ENCODE data around the gene RASA1.

- PRO-cap: no peak
Observed at GRCh38 chr5:83539962-83540512, 68.5 kb downstream of the VCAN start.

- PRO-cap: no peak
Observed at GRCh38 chr5:83545252-83545864, 73.8 kb downstream of the VCAN start.

DNA sequence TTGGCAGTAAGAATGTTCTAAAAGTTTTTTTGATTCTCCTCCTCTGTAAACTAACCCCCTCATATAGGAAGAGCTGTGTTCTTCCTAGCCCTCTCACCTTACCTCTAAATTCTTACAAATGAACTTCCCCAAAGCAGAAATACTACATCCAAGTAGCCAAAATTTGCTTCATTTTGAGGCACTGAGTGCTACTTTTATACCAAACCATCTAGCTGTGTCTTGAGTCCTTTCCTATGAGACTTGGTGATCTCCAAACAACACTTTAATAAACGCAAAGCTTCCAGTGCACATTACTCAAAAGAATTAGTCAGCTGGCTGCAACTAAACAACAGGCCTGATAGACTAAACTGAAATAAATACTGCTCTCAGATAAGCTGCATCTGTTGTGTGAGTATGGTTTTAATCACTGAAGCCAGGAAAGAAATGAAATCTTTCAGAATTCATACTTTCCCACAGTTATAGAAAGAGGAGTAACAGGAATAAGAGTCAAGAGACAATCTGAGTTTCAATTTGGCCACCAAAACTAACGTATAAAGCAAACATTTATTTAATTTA is 80.3 kb downstream of the VCAN start:
- PRO-cap: no peak

DNA sequence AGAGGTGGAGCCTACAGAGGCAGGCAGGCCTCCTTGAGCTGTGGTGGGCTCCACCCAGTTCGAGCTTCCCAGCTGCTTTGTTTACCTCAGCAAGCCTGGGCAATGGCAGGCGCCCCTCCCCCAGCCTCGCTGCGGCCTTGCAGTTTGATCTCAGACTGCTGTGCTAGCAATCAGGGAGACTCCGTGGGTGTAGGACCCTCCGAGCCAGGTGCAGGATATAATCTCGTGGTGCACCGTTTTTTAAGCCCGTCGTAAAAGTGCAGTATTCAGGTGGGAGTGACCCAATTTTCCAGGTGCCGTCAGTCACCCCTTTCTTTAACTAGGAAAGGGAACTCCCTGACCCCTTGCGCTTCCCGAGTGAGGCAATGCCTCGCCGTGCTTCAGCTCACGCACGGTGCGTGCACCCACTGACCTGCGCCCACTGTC is 78.4 kb upstream of the HAPLN1 start:
- PRO-cap: no peak

GRCh38 chr5:84885784-84886292 is 501.2 kb upstream of the EDIL3 start:
- PRO-cap: no peak

- PRO-cap: no peak
Observed at GRCh38 chr5:85663371-85664051, 954.2 kb upstream of the COX7C start.

- PRO-cap: no peak
Observed at GRCh38 chr5:86461145-86461574, 156.6 kb upstream of the COX7C start.

DNA sequence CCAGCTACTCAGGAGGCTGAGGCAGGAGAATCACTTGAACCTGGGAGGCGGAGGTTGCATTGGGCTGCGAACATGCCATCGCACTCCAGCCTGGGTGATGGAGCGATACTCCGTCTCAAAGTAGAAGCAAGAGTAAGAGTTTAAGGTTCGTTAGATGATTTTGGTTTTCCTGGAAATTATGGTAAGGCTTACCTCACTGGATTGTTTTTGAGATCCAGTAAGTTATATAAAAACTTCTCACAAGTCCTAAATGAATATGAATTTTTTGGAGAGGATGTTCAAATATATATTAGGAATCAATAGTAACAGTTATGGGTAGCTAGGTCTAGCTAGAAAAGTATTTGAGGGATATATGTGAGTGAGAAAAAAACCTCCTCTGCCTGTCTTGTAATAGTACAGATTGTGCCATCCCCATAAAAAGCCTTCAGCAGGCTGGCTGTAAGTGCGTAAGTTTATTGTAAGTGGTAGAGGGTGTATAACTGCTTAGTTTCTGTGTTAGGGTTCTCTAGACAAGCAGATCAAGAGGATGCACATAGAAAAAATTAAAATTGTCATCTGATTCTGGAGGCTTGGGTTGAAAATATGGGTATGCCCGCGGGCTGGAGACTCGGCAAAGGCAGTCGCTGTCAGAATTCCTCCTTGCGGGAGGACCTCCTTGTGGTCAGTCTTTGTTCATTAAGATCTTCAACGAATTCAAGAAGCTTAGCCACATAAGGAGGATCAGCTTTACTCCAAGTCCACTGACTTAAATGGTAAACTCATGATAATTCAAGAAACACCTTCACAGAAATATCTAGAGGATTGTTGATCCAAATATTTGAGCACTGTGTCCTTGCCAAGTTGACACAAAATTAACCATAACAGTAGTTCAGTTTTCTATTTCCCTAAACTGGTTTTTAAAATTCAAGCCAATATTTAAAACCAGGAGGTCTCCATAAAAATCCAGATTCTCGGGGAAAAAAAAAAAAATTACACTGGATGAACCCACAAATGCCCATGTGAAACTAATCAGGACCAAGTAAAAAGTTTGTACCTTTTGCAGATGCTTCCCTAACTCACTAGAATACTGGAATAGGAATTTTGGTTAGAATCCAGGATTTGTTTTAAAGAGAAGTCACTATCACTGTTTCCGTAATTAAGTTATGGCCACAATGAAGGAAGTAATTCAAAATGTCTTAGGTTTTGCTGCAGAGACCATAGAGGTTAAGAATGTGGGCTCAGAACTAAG is 4.8 kb downstream of the COX7C start:
- PRO-cap: no peak

DNA sequence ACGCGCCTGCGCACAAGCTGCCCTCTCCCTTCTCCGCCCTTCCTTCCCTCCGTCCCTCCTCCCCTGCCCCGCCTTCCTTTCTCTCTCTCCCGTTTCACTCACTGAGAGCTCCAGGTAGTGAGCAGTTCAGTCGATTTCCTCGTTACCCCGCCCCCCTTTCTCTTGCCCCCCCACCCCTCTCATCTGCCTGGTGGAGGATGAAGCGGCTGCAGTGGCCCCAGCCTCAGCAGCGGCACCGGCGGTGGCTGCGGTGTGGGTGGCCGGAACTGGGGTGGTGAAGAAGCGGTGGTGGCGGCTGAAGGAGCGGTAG is at the start of gene RASA1:
TSS of gene RASA1 (plus strand) at position 97 of the 310 bp plus-strand sequence.
- PRO-cap: bidirectional peak, plus-strand start at position 277 of the sequence, minus-strand start at position 103 of the sequence

GRCh38 chr5:87299584-87300275 is 32.0 kb downstream of the RASA1 start:
- PRO-cap: no peak

DNA sequence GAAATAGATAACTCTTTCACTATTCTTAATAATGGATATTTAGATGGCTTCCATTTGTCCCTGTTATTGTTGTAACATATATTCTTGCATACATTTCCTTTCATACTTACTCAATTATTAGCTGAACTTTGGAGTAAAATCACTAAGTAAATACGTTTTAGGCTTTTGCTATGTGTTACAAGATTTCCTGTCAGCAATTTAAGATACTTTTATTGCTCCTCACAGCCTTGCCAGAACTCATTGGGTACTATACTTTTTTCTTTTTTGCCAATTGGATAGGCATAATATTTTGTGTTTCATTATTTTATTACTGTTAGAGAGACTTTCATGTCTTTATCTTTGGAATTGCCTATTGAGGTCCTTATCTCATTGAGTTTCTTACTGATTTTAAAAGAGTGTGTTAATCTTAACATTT is 26.9 kb downstream of the CCNH start:
- PRO-cap: no peak

GRCh38 chr5:87392175-87392929 is 20.4 kb downstream of the CCNH start:
- PRO-cap: no peak

GRCh38 chr5:87400879-87401371 is 11.8 kb downstream of the CCNH start:
- PRO-cap: no peak

DNA sequence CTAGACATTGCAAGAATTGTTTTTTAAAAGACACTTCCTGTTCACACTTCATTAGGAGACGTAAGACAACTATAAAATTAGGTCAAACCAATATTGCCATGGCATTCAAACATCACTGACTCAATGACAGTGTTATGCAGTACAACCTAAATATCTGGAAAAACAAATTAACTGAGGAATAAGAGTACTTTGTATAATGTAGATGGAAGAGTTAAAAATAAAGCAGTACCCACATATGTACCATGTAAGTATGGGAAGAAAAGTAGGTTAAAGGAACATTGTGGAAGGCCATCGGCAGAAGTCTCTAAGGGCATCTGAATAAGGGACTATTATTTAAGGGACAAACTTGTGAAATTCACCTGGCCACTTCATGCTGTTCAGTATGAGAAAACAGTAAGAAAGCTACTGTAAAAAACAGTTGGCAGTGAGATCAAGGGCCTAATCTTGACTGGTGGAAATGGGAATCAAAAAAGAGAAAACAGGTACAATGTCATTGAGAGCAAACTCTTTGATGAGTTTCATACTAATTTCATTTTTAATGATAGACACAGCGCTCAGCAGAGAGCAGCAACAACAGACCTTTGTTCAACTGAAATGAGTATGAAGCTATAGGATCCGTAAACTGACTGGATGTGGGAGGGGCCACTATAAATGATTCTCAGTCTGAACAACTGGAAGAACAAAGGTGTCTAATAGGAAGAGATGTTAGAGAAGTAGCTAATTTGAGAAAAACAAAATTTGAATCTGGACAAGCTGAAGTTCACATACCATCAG is 4.2 kb downstream of the CCNH start:
- PRO-cap: no peak

DNA sequence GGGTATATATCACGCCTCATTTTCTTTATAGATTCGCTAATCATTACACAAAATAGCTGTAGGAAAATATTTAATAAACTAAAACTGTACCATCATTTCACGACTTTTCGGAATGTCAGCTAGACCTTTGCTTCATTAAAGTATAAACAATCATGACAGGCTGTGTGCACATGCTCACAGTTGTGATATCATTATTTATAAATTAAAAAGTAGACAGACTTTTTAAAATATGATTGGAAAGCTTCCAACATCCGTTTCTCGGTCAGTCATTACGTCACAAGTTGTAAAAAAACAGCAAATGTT is 1.3 kb downstream of the CCNH start:
- PRO-cap: no peak

DNA sequence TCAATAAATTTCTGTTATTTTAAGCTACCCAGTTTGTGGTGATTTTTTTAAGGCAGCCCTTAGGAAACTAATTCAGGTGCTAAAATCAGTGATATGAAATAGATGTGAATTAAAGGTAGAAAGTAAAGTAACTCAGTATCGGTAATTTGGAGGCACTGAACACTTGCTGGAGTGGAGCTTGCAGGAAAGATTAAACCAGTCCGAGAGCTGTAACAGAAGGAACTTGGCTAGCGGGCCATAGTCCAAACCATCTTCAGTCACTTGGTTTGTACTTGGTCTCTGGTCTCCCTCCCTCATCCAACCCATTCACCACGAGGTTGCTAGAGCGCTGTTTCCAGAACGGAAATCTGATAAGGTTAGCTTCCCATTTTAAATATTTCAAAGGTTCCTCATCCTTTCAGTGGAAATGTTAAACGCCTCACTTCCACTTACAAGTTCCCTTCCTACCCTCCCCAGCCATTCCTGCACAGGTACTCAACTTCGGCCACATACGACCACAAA is 925 bp downstream of the CCNH start:
- PRO-cap: no peak

GRCh38 chr5:88285652-88286221 is 17.1 kb upstream of the TMEM161B start:
- PRO-cap: no peak

DNA sequence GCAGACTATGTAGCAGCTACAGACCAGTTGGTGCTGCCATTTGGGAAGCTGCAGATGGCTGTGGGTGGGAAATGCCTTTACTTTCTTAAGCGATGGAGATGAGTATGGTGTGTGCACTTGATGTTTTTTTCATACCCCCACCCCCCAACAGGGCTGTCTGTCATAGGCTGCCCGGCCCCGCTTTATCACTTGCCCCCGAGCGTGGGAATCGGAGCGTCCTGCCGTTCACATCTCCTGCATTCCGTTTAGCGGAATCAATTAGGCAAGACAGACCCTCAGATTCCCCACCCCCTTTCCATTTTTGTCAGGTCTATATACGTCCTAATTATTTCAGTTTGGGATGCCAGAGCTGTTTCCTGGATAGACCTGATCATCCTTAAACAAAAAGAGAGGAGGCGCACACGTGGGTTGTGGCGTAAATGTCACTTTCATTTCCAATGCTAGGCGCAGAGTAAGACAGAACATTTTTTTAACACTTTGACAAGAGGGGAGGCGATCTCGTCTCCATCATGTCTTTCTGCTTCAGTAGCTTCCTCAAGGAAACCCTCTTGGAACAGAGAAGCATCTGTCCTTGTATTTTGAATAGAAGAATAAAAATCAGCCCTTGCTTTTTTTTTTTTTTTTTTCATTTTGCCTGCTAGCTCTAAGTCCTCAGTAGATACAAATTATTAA is 217.2 kb downstream of the MEF2C start:
- PRO-cap: no peak

- PRO-cap: no peak
Observed at GRCh38 chr5:88674670-88675539, 208.1 kb downstream of the MEF2C start.

DNA sequence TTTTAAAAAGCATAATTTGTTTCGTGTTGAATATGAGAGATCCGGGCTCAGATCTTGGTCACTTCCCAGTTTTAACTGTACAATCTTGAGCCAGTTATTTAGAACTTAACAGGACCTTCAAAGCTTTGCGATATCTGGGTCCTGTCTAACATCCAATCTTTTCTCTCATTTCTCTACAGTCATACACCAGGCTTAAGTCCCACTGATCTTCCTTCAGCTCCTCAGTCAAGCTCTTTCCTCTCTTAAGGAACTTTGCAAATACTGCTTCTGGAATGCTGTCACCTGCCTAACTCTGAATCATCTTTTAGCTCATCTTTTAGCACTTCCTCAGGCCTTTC is 63.7 kb downstream of the MEF2C start:
- PRO-cap: no peak